SJCRH30 (cell line): ENCODE measurements around a stretch of chr7.

DNA sequence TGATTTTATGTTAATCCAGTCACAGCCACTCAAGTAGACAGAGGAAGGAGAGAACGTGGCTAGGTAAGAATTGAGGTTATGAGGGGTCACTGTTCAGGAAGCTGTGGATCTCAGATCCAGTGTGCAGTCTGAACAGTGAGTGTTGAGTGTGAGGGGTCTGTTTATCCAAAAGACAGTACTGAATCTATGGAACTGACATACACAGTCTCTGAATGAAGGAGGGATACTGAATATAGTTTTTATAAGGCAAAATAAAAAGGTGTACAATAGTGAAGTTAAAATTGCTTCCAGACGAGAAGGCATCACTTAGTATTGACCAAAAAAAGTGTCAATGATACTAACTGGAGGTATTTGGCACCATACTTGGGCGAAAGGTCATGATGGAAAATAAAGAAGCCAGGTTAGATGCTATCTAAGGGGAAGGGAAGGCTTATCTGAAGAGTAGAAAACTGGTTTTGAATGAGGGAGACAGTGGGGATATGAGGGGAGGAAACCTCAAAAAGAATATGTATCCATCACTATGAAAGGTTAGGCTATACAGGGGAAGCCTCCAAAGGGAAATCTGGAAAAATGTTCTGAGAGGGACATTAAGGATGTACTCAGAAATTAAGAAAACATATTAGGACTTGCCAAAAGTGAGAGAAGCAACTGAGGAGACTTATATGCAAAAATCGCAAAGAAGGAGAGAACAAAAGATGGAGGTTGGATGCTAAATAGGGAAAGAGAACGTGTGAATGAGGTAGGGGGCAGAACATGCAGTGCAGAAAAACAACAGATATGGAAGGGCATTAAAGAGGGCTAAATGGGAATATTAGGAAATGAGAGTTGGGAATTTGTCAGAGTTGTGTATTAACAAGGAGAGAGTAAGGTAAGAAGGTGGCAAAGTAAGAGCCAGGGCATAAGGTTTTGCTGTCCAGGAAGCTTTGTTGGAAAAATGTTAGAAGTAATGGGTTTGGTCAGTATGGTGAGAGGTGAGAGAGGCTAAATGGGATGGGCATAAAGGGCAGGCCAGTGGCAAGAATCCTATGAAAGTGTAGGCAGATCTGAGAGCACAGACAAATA lies 24.3 kb downstream of the MEST start:
- RAMPAGE, long total RNA, result no peak

GRCh38 chr7:130894162-130895026 lies 160.4 kb upstream of the KLF14 start:
- RAMPAGE, long total RNA, result no peak

DNA sequence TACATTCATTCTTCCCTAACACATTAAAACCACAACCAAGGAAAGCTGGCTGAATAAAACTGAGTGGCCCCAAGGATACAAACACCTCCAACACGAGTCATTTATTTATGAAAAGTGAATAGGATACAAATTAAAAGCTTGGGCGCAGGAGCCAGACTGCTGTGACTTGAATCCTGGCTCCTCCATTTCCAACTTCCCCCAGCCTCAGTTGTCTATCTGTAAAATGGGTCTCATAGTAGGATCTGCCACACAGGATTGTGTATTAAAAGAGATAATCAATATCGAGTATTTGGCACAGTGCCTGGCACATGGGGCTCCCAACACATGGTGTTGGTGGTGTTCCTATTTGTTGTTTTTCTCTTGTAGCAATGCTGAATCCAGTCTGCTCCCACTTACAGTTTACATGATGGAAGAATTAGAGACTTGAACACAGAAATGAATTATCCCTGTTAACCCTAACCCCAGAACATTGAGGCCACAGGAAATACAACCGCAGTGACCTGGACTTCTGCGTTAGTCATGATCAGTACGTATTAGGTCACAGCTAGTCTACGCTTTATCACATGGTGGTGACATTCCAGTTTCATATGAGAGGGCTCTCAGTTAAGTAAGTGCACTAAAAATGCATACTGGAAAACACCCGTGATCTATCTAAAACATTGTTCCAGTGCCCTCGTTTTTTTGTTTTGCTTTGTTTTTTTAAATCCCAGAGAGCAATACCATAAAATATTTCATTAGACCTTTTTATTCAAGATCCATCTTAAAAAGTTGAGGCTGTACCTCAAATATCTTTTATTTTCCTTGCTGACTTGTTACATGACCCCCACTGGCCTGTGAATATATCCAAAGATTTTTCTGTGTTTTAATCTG lies 169.5 kb upstream of the KLF14 start:
- RAMPAGE, long total RNA, result no peak

DNA sequence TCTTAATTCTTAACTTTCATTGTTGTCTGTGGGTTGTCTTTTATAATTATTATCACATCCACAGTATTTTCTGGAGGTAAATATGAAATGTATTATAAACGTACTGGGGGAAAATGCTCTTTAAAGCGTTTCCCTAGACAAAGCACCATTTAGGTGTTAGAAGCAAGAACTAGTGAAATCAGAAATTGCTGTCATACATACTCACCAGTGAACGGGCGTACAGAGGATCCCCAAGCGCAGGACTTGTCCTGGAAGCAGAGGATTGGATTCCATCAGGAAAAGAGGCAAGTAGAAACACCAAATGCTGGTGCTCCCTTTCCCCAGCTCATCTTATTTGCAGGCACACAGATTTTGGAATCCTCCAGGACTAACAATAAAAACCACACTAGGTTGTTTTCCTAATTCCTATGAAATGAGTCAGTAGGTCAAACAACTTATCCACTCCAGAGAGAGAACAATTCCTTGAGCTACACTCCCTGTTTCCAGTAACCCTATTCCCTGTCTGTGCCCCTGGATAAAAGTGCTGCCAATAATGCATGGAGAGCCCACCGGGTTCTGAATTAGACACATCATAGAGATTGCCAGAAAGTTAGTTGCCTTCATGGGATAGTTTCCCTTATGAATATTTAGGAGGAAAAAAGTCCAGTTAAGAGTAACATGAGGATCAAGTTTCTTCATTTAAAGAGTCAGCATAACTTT lies 178.0 kb upstream of the KLF14 start:
- RAMPAGE, long total RNA, result no peak

- RAMPAGE, long total RNA, result no peak
Measured at GRCh38 chr7:130957195-130957548, 223.2 kb upstream of the KLF14 start.

DNA sequence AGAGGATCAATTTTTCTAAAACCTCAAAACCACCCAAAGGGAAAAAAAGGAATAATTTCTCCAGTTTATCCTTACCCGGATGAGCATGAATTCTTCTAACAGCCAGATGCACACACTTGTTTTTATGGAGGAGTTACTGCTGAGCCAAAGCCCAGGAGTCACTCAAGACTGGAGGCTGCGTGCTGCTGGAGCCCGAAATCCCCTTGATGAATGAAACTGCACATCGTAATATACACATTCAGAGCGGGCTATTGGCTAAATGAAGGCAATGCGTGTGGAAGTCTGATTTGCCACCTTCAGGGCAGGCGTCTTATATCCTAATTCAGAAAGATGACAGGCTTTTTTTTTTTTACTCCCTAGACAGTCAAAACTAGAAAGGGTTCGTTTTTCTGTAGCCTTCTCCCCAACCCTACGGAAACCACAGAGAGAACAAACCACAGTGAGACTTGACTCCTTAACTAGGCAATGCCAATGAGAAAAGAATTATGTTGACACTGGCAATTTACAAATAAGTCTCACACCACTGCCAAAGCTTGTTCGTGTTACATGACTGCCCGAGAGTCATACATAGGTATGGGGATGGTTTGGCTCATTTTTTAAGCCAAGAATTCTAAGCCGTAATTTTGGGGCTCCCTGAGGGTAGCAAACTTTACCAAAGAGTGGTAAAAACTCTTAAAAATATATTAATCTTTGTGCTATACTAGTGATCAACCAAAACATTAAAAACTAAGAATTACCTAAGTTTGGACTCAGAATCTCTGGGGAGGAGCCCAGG lies 227.2 kb upstream of the KLF14 start:
- RAMPAGE, long total RNA, result no peak

GRCh38 chr7:130989608-130989930 lies 255.6 kb upstream of the KLF14 start:
- RAMPAGE, long total RNA, result no peak

- RAMPAGE, long total RNA, result no peak
Measured at GRCh38 chr7:130990241-130990988, 256.4 kb upstream of the KLF14 start.

GRCh38 chr7:131048607-131049779 lies 278.7 kb upstream of the MKLN1 start:
- RAMPAGE, long total RNA, result no peak

- RAMPAGE, long total RNA, result no peak
Measured at GRCh38 chr7:131087285-131087622, 240.4 kb upstream of the MKLN1 start.

DNA sequence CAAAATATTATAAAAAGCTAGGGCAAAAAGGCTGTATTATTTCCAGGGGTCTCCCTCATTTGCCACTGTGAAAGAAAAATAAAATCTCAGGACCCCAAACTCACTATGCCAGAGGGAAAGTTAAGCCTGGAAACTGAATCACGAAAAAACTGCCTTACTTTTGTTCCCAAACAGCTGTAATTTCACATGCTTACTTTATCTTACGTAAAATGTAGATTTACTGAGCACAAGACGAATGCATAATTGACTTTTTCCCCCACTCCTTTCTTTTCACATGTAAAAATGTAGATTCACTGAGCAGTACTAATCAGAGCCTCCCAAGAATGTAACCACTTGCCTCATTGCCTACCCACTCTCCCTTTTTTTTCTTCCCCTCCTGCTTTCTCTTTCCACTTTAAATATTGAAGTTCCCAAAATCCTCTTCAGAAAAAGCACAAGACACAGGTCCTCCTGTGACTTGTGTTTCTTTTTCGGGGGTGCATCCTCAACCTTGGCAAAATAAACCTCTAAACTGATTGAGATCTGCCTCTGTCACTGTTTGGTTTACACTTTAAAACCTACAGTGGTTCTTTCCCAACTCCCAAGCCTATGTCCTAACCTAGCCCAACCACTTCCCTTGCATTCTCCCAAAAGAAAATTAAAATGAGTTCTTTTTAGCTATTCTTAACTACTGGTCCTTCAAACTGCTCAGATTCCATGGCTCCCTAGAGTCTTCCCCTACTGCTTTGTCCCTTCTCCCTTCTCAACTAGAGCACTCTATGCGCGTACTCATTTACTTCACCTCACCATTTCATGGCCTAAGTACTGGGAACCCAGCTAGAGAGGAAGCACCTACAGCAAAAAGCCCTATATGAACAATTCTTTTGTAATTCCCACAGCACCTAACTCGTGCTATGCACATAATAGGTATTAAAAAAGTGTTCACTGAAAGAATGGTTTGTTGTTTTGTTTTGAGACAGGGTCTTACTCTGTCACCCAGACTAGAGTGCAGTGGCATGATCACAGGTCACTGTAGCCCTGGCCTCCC lies 236.6 kb upstream of the MKLN1 start:
- RAMPAGE, long total RNA, result no peak

- RAMPAGE, long total RNA, result no peak
Measured at GRCh38 chr7:131094461-131095176, 233.1 kb upstream of the MKLN1 start.

- RAMPAGE, long total RNA, result no peak
Measured at GRCh38 chr7:131100465-131101600, 226.8 kb upstream of the MKLN1 start.

DNA sequence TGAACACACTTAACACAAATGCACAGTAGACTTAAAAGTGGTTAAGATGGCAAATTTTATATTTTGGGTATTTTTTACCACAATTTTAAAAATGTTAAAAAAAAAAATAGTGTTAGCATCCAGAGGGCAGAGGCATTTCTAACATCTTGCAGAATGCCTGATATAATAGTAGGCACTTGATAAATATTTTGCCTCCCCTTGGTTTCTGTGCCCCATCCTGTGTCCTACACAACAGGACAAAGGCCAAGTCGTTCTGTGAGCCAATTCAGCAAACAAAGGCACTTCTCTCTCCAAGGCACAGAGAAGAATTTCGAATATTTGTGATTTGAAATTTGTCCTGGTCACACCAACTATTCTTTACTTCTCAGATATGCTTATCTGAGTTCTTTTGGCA lies 108.5 kb upstream of the MKLN1 start:
- RAMPAGE, long total RNA, result no peak

- RAMPAGE, long total RNA, result no peak
Measured at GRCh38 chr7:131328518-131328916, 841 bp downstream of the MKLN1 start.

DNA sequence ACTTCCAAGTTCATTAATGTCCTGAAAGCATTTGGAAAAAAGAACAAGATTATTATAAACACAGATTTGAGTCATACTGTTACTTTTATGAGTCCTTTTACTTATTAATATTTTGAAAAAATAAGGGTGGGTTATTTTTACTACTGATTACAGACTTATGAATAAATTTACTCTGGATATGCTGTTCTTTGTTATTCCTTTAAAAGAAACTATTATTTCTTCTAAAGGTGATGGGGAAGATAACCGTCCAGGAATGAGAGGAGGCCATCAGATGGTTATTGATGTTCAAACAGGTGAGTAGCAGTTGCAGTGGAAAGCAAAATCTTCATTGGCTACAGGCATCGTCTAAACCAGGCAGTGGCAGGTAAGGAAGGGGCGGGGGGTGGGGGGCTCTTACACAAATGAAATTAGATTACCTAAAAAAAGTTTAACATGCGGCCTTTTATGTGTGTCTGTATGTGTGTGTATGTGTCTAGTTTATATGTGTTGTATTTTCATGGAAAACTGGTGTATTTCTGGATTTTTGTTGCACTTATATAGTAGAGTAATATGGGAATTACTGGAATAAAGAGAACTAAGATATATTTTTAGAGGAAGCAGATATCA lies 86.8 kb downstream of the MKLN1 start:
- RAMPAGE, long total RNA, result no peak

DNA sequence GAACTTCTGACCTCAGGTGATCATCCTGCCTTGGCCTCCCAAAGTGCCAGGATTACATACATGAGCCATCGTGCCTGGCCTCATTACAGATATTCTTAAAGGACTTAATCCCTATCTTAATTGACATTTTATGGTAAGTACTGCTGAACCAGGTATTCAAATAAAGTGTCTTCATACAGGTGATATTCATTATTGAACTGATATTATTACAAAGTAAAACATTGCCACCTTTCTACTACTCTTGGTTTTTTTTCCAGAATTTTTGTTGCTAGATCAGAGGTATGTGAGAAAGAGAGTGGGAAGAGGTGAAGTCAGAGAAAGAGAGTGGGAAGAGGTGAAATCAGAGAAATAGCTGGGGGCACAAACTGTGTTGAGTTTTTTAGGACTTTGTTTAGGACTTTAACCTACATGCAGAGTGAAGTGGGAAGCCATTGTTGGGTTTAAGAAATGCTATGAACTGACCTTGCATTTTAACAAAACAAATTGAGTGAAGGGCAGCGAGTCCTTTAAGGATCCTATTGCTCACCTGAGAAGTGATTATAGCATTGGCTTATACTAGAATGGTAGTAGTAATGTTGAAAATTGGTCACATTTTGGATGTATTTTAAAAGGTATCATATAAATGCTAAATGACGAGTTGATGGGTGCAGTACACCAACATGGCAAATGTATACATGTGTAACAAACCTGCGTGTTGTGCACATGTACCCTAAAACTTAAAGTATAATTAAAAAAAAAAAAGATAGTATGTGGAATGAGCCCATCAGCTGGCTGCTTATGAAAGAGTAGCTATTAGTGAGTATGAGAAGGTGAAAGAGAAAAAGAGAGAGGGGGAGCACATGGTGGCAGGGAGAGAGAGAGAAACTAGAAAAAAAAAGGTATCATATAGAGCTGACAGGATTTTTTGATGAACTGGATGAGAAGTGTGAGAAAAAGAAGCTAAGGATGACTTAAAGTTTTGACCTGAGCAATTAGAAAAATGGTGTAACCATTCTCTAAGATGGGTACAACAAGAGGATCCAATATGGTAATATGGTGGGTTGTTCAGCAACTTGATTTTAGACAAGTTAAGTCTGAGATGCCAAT lies 92.1 kb downstream of the MKLN1 start:
- RAMPAGE, long total RNA, result no peak

DNA sequence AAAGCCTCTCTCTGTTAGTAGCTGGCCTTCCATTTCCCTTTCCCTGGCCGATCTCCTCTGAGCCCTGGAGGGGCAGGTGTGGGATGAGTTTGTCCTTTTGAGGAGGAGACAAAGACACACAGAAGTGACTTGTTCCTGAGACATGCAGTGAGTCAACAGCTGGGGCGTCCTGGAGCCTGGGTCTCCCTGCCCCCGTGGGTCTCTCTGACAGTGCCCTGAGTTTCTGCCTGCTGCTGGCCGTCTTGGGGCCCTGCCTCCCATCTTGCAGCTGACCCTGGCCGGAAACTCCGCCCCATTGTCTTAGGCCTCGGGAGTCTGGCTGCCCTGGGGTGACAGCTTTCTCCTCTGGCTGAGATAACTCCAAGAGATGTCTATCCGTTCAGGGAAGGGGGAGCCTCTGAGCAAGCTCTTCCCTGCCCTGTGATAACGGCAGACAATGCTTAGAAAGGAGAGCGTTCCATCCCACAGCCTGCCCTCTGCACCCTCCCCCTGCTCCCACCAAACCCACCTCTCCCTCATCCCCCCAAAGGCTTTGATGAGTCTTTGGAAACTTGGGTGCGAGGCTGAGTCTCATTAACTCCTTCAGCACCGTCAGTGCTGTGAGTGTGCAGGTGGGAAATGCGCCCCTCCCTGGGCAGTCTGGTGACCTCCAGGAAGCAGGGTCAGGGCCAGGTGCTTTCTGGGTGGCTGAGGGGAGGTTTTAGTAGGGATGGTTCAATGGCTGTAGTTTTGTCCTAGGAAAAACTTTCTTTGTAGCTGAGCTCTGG lies 69.5 kb upstream of the PODXL start:
- RAMPAGE, long total RNA, result no peak

GRCh38 chr7:132251176-132251710 lies 325.0 kb downstream of the PLXNA4 start:
- RAMPAGE, long total RNA, result no peak

DNA sequence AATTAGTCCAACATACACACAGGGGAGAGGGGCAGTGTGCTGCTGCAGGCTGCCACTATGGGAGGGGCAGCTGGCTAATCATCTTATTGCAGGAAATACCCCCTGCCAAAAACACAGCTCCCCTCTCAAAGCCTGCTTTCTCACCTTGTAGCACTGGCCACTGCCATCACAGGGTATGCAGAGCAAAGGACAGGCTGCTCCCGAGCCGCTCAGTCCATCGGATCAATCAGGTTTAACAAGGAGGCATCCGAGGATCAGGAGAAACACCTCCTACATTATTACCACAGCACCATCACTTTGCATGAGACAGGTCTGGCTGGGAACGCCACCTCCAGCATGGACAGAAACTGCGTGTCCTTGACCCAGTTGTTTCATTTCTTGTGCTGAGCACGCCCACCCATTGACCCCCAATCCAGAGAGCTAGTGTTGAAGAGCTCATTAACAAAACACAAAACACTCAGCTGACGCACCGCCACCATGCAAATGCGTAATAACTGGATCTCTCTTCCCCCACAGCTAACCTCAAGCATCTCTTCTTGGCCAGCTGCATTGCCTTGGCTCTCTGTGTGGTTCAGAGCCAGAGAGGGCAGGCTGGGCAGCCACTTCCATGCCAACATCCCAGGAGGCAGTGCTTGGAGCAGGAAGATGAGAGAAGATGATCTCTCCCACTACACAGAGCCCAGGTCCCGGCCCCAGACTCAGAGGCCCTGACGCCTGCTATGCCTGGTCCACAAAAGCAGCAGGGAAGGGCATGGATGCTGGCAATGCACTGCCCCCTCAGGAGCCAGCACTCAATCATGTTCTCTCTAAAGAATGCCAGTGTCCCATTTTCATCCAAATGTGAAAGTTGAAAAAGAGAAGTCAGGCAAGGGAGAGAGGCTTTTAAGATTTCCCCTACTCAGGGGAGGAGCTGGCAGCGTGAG lies 173.5 kb downstream of the PLXNA4 start:
- RAMPAGE, long total RNA, result no peak